Placental epithelial cell (primary cell): ENCODE measurements around a stretch of chr4.

DNA sequence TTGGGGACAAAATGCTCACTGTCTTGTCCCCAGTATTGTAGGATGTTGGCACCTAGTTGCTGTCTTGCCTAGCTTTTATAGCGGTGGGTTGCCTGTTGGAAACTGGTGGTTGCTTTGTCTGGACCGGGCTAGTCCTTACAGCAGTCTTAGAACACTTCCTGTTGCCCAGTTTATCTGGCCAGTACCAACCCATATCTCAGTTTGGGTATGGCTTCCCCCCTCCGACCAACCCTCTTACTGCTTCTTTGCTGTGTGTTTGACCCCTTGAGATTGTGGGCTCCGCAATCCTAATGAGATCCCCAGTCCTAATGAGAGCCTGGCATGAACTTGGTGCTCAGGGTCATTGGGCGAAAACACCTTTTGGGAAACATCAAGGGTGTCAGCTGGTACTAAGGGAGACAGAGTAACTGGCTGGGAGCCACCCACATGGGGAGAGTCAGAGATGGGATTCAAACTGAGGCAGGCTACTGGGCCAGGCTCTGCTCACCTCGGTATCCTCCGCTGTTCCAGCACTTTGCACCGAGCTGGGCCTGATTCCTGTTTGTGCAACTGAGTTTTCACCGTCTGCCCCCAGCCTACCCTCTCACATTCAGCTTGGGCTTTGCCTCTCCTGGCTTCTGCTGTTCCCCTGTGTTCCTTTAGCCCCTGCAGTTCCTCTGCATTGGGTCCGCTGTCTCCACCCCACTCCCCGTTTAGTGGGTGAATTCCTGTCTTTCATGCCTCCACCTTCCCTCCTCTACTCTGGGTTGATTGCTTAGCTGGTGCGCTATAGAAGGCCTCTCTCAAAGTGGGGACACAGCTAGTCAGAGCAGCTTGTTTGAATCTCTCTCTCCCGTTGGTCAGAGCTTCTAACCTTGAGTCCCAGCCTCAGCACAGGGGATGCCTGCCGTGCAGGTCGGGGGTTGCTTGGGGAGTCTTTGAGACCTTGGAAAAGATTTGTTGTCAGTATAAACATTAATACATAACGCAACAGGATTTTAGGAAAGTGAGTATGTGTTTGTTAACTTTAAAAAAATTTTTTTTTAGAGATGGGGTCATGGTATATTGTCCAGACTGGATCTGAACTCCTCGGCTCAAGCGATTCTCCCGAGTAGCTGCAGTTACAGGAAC lies 1.7 kb downstream of the TBC1D14 start:
- CAGE, long polyA plus RNA, result no peak

DNA sequence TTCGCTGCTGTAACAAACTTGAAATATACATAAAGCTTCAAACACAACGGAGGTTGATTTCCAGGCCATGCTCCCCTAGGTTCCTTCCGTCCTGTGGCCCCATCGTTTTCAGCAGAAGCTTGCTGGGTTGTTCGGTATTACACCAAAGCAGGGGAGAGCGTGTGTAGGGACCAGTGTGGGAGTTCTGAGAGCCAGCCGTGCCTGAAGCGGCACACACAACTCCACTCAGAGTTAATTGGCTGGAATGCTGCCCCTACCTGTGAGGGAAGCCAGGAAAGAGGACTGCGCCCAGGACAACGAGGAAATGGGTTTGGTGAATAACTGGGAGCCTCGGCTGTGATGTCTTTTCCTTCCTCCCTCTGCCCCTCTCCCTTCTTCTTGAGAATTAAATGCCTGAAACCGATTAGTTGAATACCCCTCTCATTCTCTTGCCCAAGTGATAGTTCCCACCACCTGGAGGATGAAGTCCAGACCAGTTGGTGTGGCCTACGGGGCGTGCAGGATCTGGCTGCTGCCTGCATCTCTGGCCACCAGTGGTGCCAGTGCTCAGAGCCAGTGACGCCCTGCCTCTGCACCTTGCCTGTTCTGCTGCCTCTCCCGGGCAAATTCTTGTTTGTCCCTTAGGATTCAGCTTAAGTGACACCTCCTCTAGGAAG lies 33.5 kb downstream of the TBC1D14 start:
- CAGE, long polyA plus RNA, result no peak

GRCh38 chr4:6947563-6948271 lies 38.1 kb downstream of the TBC1D14 start:
- CAGE, long polyA plus RNA, result no peak

GRCh38 chr4:6972535-6973379 lies 63.1 kb downstream of the TBC1D14 start:
- CAGE, long polyA plus RNA, result no peak

GRCh38 chr4:6986063-6986654 lies 56.6 kb downstream of the CCDC96 start:
- CAGE, long polyA plus RNA, result no peak

DNA sequence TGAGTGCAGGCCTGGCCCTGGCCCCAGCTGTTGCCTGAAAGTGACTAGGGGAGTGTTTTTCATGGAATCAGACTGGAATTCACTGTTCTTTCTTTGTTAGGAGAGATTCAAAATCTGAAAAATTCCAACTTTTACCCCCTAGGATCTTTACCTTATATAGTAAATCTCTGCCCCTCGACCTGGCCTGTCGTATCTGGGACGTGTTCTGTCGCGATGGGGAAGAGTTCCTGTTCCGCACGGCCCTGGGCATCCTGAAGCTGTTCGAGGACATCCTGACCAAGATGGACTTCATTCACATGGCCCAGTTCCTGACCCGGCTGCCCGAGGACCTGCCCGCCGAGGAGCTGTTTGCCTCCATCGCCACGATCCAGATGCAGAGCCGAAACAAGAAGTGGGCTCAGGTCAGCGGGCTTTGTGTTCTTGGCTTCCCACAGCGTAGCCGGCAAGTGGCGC lies 17.9 kb downstream of the CCDC96 start:
- CAGE, long polyA plus RNA, result no peak

GRCh38 chr4:7336821-7337168 lies 97.9 kb downstream of the PSAPL1 start:
- CAGE, long polyA plus RNA, result no peak

- CAGE, long polyA plus RNA, result no peak
Measured at GRCh38 chr4:7653657-7654333, 219.1 kb upstream of the PSAPL1 start.

- CAGE, long polyA plus RNA, result no peak
Measured at GRCh38 chr4:7662158-7662541, 227.4 kb upstream of the PSAPL1 start.

- CAGE, long polyA plus RNA, result no peak
Measured at GRCh38 chr4:7904807-7905231, 34.8 kb downstream of the AFAP1 start.

GRCh38 chr4:7941173-7941748 lies 1.6 kb upstream of the AFAP1 start:
- CAGE, long polyA plus RNA, result no peak

GRCh38 chr4:8069961-8071121 lies 88.3 kb downstream of the ABLIM2 start:
- CAGE, long polyA plus RNA, result no peak

GRCh38 chr4:8110247-8110976 lies 48.2 kb downstream of the ABLIM2 start:
- CAGE, long polyA plus RNA, result no peak

DNA sequence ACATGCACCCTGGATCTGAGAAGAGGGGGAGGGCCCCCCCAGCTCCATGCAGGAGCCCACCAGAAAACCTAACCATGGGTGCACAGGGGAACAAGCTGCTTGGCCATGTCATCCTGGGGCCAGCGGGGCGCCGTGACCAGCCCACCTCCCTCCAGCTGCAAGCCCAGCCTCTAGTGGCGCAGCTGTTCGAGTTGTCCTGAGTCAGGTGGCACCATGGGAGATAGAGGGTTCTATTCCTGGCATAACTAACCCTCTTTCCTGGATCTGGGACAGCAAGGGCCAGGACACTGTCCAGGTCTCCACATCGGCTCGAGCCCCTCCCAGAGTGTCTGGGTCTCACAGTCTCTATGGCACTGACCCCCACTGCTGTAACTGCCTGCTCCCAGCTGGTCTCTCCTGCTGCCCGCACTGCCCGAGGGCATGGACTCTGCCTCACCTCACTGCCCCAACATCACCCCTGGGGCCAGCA lies 16.7 kb downstream of the ABLIM2 start:
- CAGE, long polyA plus RNA, result no peak

DNA sequence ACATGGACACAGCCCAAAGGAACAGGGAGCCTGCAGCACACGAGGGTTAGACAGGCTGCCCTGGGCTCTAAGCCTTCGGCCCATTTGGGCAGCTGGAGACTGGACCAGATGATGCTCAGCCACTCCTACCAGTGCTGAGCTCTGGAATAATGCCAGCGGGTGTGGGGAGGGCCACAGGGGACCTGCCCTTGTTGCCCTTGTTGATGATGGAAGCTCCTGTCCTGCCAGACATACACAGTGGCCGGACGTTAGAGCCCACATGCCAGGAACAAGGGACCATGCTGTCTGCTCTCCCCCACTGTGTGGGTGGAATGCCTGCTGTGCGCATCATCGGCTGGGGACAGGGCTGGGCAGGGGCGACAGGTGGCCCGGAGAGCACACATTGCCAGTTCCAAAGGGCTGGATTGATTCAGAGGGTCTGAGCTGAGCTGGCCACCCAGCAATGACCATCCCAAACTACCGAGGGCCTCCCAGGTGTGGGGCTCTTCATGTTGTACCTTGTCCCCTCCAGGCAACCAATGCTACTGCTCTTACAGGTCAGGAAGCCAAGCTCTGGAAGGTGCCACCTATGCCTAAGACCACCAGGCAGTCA lies 2.0 kb downstream of the ABLIM2 start:
- CAGE, long polyA plus RNA, result no peak

DNA sequence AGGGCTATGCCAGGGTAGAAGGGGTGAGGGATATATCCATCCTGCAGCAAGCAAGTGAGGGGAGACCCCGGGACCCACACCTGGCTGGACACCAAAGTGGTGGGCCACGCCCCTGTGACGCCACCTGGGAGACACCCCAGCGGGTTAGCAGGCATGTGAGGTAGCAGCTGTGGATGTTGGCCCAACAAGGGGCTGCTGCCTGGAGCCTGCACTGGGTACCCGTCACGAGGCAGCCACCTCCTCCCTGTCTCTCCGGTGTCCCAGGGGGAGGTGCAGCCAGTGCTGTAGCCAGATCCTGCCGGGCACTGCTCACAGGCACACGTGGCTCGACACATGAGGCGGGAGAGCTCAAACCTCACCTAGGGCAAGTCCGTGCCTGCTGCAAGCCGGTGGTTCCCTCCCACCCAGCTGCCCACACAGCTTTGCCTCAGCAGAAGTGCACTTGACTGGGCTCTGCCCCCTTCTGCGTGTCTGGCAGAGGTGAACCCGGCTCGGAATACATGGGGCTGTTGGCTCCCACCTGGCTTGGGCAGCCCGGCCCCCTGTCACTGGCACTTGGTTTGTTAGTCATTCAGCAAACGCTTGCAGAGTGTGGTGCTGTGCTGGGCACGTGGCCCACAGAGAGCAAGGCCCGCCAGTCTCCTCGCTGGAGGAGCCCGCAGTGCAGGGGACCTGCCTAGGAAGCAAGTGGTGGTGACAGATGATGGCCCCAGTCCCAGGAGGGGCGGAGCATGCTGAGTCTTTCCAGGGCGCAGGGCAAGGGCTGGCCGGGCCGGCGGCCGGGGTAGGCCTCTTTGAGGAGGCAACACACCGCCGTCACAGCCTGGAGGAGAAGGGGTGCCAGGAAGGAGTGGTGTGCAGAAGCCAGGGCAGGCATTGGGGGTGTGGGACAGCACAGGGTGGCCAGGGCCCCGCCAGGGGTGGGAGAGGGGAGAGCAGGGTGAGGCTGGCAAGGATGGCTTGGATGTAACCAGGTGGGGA lies 10.2 kb upstream of the SH3TC1 start:
- CAGE, long polyA plus RNA, result no peak

DNA sequence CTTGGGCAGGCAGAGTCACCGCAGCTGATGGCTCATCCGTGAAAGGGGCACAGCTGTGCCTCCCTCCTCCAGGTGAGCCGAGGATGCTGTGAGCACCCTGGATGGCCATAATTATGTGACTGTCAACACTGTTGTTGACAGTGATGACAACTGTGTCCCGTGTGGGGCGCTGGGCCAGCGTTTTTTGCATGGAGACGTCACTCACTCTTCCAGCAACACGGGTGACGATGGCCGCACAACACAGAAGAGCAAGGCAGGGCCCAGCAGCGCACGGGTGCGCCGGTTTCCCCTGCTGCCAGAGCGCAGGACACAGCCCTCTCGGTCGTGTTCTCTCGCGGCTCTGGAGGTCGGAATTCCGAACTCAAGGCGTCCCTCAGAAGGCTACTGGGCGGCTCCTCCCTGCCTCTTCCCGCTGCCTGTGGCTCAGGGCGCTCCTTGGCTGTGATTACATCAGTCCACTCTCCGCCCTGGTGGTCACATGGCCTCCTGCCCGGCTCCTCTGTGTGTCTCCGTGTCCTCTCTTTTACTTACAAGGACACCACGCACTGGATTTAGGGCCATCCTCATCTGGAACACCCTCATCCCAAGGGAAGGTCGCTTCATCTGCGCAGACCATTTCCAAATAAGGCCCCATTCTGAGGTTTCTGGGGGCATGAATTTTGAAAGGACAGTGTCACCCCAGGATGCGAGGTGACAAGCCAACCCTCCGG lies 1.4 kb downstream of the SH3TC1 start:
- CAGE, long polyA plus RNA, result no peak

DNA sequence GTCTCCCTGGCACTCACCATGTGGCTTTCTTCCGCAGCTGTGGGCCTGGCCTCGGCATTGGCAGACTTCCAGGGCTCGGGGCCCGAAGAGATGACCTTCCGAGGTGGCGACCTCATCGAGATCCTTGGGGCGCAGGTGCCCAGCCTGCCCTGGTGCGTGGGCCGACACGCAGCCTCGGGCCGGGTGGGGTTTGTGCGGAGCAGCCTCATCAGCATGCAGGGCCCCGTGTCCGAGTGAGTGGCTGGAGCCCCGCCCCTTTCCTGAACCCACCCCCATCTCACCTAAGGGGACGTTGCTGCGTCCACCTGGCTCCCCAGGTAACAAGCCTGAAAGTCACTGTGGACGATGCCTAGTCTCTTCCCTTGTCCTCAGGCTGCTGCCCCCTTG lies 20.2 kb downstream of the SH3TC1 start:
- CAGE, long polyA plus RNA, result no peak

DNA sequence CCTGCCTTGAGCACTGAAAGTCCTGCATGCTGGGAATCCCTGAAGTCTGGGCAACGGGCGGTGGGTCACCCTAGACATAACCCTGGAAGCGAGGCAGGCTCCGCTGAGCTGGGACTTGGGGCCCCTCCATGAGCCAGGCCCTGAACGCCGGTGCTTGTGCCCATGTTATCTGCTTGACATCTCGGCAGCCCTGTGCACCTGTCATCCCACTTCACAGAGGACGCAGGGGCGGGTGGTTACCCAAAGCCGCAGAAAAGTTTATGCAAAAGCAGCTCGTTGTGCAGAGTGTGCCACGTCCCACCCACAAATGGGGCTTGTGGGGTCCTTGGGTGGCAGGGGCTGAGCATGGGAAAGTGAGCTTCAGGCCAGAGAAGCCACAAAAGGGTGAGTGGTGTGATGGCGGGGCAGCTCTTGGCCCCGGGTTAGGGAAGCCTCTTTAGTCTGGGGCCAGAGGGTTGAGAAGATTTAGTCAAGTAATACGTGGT lies 29.8 kb downstream of the SH3TC1 start:
- CAGE, long polyA plus RNA, result no peak

DNA sequence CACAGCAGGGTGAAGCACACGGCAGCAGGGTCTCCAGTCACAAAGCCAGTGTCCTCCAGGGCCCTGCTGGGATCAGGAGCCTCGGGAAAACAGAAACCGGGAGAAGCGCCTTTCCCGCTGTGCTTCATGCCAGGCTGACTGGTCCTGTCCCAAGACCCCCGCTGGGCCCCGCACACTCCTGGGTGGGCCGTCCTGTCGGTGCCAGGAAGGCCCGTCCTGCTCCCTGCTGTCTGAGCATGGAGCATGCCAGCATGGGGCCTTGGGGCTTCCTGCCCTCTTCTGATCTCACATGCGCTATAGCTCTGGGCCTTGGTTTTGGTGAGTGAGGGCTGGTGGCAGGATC lies 64.1 kb downstream of the ACOX3 start:
- CAGE, long polyA plus RNA, result no peak